Measurements from ENCODE around the genes FOXD1 and GCNT4.

GRCh38 chr5:73286179-73286609 lies 113.2 kb downstream of the TMEM174 start:
- PRO-cap = no peak
- RAMPAGE, long total RNA = no peak

DNA sequence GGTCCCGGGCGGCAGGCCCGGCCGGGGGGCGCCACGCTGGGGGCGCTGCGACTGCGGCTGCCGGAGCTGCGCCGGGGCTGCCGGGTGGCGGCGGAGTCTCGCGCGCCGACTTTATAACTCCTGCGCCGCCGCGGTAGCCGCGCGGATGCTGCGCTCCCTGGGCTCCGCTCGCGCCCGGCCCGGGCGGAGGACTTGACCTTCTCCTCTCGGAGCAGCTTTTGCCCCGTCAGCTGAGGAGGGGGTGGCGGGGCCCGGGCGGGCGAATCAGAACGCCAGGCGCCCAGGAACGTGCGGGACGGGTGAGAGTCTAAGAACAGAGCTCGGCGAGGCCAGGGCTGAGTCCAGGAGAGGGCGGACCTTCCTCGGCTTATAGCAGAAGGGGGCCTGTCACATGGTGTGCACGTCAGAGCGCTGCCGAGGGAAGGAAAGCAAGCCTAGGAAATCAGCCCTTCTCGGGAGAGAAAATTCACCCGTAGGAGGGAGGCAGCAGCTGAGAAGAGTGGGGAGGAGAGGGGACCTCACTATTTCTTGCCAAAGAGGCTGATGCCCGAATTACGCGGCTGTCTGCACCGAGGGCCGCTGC lies at the start of gene FOXD1:
Gene FOXD1 (minus strand): TSS at position 343 of the 583 bp plus-strand sequence.
- PRO-cap = bidirectional peak, plus-strand start at position 458 of the sequence, minus-strand start at position 343 of the sequence
- RAMPAGE, long total RNA = no peak

DNA sequence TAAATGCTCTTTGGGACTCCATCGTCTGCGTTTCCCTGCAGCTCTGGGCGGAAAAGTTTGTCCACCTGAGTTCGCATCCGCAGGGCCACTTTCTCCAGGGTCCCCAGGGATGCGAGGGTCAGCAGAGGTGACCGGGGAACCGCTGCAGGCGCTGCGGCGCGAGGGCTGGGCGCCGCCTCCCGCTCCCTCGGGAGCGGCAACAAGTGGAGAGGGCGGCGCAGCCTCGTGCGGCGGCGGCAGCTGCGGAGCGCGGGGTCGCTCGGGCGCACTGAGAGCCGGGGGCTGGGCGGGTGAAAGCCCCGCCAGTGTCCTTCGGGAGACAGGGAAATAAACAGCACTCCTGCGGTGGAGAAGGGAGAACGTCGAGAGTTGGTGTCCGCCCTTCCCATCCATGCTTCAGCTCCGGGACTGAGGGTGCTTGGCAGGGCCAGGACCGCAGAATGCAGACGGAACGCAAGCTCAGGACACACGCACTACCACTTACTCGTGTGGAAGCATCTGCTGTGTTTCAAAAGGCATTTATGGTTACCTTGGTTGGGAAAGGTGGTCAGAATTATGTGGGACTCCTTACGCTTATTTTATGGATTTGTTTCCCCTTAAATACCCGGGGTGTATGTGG lies 437 bp downstream of the ARHGEF28 start:
- PRO-cap = bidirectional peak, plus-strand start at position 196 of the sequence, minus-strand start at position 102 of the sequence; bidirectional peak, plus-strand start at position 445 of the sequence, minus-strand start at position 442 of the sequence
- RAMPAGE, long total RNA = no peak

DNA sequence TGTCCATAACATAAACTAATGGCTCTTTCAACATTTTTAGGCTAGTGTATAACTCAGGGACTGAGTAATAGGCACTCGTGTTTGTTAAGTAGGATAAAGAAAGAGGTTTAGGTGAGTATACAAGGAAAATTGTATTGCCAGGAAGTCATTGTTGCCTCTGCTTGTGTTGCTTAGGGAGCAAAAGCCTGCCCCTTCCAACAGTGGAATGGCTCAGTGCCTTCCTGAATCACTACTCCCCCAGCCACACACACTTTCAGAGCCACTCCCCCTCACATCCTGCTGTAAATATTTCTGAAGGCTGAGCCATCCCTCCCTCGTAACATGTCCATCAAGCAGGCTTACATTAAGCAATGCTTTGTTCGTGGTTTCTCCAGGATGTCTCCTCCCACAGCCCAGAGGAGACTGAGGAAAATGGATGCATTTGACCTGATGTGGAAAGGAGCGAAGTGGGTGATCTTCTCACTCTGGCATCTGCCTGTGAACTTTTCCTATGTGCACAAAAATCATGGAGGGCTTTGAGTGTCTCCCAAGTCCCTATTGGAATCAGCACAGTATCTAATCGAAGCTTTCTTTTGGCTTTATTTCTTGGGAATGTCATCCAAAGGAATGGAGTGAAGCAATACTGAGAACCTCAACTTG lies 389.4 kb downstream of the ENC1 start:
- PRO-cap = unidirectional peak, minus-strand start at position 207 of the sequence
- RAMPAGE, long total RNA = no peak

DNA sequence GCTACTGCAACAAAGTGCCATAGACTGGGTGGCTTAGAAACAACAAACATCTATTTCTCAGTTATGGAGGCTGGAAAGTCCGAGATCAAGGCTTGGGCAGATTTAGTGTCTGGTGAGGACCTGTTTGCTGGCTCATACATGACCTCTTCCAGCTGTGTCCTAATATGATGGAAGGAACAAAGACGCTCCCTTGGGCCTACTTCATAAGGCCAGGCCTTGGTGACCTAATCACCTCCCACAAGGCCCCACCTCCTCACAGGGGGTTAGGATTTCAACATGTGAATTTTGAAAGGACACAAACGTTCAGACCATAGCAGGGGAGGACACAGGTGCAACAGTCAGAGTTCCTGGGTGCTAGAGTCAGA lies 245.8 kb downstream of the ENC1 start:
- PRO-cap = no peak
- RAMPAGE, long total RNA = no peak

DNA sequence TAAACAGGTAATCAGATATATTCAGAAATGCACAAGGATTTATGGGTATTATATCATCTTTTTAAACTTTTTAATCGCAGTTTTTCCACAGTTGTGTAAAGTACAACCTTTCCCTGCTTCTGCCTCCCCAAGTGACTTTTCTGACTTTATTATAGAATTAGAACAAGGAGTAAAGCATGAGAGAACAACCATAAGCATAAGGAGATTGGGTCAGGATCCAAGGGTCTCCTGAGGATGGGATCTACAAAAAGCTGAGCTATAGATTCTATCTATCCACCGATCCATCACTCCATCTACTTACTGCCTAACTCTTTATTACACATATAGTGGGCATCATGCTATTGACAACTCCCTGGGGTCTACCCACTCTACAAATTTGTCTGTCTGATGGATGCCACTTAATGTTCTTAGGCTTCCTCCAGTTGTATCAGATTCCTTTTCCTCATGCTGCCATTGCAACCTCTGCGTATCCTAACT lies 228.8 kb downstream of the ENC1 start:
- PRO-cap = no peak
- RAMPAGE, long total RNA = no peak

DNA sequence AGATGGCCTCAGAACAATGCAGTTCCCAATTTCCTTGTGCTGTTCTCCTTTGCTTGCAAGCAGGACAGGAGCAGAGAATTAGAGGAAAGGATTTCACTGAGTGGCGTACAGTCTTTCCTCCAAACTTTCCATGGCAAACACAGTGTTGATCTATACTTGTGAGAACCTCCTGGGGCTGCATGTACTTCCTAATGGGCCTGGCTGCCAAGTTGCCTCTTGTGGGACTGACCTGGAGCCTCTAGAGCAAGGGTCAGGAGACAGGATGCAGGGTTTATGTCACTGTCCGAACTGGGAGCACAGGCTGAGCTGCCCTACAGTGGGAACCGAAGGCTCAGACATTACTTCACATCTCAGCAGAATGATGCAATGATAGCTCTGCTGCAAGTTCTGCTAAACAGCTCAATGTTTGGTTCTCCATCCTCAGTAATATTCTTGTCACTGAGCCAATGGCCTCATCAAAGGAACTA lies 102.3 kb downstream of the ENC1 start:
- PRO-cap = no peak
- RAMPAGE, long total RNA = no peak

- PRO-cap = no peak
- RAMPAGE, long total RNA = no peak
These were observed 28.5 kb downstream of the GCNT4 start for GRCh38 chr5:75023801-75024245.

- PRO-cap = bidirectional peak, plus-strand start at chr5:75052649, minus-strand start at chr5:75052553; bidirectional peak, plus-strand start at chr5:75053411, minus-strand start at chr5:75053267
- RAMPAGE, long total RNA = no peak
These were observed at the start of gene GCNT4 for GRCh38 chr5:75052287-75053478. GCNT4 (minus strand) TSS chr5:75052558.

DNA sequence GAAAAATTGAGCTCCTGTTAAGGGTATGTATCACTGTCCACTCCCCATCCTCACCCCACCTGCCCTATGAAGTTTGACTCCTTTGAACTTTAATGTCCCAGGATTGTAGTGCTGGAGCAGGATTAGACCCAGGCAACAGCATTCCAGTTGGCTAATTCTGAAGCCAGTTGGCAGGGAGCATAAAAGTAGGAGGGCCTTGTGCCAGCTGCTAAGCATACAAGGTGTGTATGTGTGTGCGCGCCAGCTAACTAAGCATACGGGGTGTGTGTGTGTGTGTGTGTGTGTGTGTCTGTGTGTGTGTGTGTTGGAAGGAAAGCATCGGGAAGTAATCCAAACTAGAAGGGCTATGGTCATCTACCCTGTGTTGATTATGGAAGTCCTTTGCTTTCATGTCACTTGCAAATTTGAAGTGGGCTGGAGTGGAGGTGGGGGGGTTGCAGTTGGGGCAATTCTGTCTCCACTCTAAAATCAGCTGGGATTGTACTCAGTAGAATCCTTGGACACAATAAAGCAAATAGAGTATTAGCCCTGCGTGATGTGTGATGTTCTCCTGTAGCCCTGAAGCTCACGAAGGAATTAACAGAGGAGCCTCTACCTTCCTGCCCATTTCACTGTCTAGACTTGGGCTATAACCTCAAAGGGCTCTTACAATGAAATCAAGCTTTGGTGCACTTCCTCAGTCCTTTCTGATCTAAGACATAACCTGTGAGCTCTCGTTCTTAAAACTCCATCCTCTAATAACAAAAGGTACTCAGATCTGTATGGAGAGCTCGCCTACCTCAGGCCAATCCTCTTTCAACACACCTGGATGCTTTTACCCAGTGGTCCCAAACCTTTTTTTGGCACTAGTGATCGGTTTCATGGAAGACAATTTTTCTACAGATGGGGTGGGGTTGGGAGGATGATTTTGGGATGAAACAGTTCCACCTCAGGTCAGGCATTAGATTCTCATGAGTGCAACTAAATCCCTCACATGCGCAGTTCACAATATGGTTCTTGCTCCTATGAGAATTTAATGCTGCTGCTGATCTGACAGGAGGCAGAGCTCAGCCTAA lies 27.0 kb downstream of the HMGCR start:
- PRO-cap = no peak
- RAMPAGE, long total RNA = no peak

DNA sequence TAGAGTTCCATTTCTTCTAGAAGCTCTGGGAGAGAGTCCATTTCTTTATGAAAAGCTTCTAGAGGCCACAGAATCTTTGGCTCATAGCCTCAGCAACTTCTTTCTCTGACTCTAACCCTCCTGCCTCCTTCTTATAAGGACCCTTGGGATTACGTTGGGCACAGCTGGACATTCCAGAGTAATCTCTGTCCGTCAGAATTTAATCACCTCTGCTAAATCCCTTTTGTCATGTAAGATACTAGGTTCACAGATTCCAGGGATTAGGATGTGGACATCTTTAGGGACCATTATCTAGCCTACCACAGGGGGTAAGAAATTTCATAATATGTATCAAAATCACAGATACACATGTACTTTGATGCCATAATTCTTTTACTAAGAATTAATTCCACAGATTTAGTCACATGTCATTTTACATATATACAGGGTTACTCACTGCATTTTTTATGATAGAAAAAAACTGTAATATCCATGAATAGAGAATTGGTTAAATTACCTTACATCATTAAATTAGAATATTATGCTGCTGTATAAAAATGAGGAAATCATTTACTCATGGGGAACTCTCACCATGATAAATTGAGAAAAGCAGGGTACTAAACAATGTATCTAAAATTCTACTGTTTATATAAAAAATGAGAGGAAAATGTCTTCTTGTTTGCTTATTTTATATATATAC lies 22.4 kb upstream of the ANKDD1B start:
- PRO-cap = no peak
- RAMPAGE, long total RNA = no peak

DNA sequence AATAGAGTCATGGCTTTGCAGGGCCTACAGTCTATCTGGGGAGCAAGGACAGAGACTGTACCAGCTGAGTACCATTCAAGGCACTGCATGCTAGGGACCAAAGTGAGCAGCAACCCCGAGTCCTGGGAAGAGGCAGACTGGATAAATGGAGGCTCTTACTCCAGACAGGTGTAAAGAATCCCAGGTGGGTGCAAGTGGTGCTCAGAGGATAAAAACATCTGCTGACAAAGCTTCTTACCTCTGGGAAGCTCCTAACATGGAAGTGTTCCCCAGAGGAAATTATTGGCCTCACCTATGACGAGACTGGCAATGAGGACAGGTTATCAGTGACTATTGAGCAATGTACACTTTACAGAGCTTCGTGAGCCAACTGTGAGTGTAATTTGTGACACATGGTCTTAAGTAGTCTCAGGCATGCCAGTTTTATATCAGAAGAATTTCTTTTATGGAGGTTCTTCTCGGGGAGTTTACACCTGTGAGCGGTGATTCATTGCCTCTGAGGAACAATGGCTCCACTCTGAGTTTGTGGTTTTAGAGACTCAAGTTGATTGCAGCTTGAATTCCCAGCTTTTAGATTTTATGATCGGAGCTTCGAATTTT lies 11.2 kb downstream of the ANKDD1B start:
- PRO-cap = no peak
- RAMPAGE, long total RNA = no peak

GRCh38 chr5:76220780-76221250 lies 137.6 kb downstream of the SV2C start:
- PRO-cap = no peak
- RAMPAGE, long total RNA = no peak

DNA sequence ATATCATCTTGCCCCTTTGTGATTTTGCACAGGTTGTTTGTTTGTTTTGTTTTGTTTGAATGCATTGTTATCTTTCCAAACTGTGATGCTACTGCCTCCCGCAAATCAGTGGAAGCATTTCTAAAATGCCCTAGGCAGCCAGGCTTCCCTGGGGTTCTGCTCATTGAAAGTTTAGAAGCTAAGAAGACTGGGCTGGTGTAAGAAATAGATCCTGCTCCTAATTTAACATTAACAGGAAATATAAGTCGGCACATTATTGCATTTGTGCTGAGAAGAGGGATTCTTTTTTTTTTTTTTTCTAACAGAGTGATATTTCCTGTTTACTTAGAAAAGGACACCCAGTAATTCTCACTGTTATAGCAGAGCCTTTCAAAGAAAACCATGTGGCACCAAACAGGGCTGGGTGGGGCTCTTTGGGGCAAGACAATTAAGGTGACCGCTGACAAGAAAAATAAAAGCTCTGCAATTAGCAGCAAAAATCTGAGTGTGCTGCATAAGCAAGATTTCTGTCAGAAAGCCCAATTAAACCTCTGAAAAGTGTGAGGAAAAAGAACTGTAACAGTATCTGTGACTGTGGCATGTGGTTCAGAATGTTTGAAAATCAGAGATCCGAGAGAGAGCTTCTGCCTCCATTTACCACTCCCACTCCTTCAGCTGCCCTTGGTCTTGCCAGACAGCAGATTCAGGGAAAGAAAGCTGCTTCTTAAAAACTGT lies 77.2 kb upstream of the IQGAP2 start:
- PRO-cap = no peak
- RAMPAGE, long total RNA = no peak

GRCh38 chr5:76461425-76461908 lies 58.4 kb downstream of the IQGAP2 start:
- PRO-cap = no peak
- RAMPAGE, long total RNA = no peak

DNA sequence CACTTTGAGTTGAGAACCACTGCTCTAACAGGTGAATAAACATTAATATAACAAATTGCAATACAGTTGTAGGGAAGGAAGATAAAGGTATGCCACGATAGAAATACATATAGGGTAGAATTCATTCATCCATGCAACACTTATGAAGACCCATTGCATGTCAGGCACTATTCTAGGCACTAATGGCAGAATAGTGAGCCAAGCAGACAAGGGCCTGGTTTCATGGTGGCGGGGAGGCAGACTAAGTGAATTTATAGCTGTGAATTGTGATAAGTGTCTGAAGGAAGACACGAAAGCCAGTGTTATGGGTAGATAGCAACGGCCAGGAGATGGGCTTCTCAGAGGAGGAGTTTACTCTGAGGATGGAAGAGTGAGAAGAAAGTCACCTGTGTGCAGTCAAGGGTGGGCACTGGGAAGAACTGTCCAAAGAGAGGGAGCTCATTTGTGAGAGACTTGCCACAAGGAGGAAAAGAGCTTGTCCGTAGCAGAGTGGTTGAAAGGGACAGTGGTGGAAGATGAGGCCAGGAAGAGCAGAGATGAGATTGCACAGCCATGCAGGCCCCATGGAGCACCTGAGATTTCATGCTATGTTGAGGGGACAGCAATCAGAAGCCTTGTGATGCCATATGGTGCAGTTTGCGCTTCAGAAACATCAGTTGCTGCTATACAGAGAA lies 57.1 kb downstream of the F2RL2 start:
- PRO-cap = no peak
- RAMPAGE, long total RNA = no peak

- PRO-cap = bidirectional peak, plus-strand start at chr5:76715449, minus-strand start at chr5:76715453
- RAMPAGE, long total RNA = no peak
These were observed 848 bp upstream of the F2R start for GRCh38 chr5:76715030-76715525.

DNA sequence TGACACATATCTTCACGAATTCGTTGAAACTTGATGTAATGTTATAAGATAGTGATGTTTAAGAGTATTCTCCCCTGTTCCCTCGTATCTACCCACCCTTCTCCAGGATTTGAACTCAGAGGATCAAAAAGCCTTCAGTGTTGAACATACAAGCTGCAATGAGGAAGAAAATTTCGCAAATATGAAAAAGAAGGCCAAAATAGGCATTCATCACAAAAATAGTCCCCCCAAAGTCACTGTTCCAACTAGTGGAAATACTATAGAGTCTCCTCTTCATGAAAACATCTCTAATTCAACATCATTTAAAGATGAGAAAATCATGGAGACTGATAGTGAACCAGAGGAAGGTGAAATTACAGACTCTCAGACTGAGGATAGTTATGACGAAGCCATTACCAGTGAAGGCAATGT lies 16.0 kb downstream of the AGGF1 start:
- PRO-cap = no peak
- RAMPAGE, long total RNA = no peak

GRCh38 chr5:77085914-77086225 lies 1.2 kb downstream of the ZBED3 start:
- PRO-cap = no peak
- RAMPAGE, long total RNA = no peak

DNA sequence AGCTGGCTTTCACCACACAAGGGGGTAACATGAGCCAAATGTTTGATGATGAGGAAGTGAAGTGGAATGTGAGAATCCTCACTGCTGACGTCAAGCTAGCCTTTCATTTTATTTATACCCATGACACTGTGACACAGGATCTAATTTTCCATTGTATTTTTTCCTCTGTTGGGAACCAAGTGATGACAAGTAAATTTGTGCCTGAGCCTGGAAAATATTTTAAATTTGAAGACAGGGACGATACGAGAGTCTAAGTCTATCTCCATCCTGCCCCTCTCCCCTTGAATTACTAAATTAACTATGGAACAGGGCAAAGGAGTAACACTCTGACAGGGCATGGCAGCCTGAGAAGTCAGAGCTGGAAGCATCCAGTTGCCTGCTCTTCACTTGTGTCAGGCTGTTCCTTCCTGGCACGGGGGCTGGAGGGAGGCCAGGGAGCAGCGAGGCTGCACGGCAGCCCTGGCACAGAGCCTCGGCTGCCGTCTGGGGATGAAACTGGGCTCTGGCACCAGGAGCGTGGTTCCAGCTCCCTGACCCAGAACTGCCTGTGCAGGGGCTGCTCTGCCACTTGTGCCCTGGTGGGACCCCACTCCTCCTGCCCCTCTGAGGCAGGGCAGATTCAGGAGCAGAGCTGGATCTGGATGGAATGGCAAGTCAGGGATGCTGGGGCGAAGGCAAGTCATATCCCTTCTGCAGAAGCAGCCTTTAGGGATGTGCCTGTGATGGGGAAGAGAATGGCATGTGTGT lies 42.4 kb upstream of the PDE8B start:
- PRO-cap = no peak
- RAMPAGE, long total RNA = no peak